M059J (cell line): ENCODE measurements around the gene CNDP1.

DNA sequence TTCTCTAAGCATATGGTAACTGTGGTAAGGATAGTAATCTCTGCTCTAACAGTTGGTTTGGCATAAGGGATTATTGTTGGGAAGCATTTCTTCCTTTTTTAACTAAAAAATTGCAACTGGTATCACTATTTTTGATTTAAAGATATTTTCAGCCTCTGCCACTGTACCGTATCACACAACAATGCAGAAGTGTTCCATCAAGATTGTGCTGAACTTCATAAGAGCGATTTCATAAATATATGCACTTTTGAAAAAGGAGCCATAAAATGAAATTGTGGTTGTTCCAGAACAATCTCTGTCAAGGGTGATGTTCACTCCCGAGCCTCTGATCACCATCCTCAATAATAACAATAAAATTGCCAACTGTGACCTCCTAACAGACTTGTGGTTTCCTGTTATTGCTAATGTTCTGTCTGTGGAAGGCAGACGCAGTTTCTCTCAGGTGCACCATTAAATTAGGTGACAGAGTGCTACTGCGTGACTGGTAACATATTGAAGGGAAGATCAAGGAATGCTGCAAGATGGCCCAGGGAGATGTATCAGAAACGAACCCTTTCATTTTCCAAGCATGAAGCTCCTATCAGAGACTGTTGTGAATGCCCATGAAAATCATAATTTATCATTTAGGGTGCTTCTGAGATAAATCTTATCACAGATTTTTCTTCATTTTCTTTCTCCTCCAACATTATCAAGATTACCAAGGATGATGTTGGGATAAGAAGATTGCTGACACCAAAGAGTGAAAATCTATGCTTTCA is 383.8 kb downstream of the SOCS6 start:
- RAMPAGE, long total RNA: no peak

DNA sequence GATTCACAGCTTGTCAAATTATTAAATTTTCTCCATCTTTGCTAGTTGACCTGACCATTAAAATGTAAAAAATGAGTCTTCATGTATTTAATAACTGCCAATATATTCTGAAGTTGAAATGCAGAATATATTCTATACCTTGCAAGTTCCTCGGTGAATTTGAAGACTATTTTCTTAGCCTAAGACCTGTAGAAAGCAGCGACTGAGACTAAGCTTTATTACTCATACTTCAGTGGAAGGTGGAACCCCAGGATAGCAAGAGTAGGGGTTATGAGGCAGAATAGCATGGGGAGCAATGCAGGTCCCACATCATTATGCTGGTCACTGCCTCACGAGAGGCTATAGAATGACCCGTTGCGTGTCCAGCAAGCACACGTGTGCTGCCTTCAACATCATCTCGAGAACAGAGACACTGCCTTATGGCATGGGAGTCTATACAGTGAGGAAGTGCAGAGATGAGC is 135.6 kb upstream of the NETO1 start:
- RAMPAGE, long total RNA: no peak

DNA sequence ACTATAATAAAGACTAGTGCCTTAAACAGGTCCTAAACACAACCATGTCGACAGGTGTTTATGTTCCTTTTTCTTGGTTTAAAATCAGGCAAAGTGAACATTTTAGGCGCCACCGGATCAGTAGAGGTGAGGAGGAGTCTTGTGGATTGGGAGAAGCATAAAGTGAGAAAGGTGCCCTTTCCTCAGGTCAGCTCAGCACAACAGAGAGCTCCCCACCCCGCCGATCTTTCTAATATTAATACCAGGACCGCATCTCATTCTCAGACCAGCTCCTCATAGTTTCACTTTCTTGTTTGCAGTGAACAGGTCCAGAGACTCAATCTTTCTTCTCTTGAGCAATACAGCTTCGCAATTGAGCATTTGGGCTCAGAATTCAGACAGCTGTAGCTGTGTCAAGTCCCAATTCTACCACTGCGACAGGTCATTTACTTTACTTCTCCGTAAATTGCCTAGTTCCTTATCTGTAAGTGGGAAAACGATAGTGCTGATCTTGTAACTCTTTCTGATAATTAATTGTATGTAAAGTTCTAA is 23.9 kb downstream of the TIMM21 start:
- RAMPAGE, long total RNA: no peak

DNA sequence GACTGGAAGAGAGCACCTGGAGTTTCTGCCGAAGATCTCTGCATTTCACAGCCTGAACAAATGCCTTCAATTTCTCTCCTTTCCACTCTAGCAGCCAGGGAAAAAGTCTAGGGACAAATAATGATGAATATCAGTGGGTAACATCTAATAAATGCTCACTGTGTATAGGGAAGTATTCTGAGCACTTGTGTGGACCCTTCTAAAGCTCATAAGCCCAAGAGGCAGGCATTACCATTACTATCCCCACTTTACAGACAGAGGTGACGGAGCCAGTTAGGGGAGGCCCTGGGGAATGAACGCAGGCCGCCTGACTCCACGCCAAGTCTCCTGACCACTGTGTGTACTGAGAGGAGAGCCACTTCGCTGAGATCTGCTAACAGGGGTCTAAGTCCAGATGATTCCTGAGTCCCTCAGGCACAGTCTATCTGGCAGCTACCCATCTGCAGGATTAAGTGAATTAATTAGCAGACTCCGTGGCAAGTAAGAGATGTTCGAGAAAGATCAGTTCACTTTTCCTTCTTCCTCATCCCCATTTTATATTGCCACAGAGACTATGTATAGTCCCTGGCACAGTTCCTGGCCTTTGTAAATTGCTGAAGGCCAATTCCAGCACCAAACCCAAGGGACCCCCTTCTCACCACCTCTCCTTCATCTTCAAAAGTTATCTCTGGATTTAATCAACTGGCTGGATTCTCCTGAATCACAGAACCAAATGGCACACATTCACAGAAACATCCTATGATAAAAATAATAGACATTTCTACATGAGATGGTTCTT is 13.7 kb downstream of the CYB5A start:
- RAMPAGE, long total RNA: no peak

- RAMPAGE, long total RNA: no peak
Observed at GRCh38 chr18:74284153-74285028, 7.4 kb downstream of the CYB5A start.

- RAMPAGE, long total RNA: no peak
Observed at GRCh38 chr18:74316822-74317281, 1.2 kb downstream of the C18orf63 start.

DNA sequence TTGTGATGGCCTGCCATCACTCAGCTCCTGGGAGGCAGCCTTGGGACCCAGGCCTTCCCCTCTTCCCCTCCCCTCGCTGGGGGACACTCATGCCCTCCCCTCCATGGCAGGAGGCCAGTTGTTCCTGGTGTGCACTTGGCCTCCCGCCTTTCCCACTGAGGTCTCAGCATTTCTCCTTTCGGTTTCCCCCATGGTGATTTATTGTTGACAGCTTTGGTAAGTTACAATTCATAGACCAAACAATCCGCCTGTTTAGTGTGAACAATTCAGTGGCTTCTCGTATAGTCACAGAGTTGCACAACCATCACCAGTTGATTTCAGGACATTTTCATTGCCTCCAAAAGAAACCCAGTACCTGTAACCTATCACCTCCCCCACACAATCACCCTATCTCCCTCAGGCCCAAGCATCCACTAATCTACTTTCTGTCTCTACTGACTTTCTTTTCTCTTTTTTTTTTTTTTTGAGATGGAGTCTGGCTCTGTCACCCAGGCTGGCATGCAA is 10.1 kb upstream of the CNDP1 start:
- RAMPAGE, long total RNA: no peak

DNA sequence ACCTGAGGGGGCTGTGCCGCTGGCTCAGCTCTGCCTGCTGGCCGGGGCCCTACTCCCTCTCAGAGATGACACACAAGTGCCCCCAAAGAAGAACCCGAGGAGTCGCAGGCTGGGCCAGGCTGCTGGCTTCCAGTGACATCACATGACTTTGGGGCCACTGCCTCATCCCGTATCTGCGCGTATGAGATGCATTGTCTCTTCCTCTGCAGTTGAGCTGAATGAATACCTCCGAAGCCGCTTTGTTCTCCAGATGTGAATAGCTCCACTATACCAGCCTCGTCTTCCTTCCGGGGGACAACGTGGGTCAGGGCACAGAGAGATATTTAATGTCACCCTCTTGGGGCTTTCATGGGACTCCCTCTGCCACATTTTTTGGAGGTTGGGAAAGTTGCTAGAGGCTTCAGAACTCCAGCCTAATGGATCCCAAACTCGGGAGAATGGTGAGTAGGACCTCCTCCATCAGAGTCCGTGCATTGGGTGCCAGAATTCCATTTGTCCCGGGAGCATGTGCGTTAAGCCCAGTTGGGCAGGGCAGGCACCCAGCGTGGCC is at the start of gene CNDP1:
TSS of gene CNDP1 (plus strand) at position 249 of the 550 bp plus-strand sequence.
- RAMPAGE, long total RNA: no peak

GRCh38 chr18:74588882-74589467 is 8.7 kb upstream of the ZNF407 start:
- RAMPAGE, long total RNA: no peak

DNA sequence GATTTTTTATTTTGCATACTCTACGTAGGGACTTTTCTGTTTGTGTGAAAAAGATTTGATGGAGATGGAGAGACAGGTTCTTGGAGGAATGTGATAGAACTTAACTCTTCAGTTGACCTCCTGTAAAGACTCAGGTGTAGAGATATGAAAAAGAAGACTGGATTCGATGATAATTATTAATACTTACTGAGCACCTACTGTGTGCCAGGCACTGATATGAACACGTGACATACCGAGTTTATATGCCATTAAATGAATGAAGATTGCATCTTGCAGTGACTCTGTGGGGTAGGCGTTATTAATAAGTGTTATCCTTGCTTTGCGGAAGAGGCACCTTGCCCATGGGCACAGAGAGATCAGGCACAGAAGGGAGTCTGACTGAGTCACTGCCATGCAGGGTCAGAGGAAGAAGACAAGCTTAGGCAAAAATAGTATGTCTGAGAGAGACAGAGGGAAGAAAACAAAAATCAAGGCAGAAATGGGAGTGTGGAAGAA is 14.8 kb downstream of the ZNF407 start:
- RAMPAGE, long total RNA: no peak

GRCh38 chr18:74635039-74635414 is 37.4 kb downstream of the ZNF407 start:
- RAMPAGE, long total RNA: no peak

DNA sequence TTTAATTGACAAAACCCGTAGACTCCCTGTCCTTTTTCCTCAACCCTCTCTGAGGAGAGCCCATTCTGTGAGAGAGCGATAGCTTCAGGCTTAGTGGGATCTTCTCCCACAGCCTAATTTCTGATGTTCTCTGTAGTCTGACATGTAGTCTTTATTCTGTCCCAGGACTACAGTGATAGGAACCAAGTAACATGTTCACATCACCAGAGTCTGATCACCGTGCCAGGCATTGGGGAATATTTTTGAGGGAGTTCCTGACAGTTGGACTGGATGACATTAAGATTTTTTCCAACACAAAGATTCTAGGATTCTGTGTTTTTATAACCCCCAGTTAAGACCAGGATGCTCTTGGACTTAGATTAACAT is 72.2 kb downstream of the ZNF407 start:
- RAMPAGE, long total RNA: no peak

GRCh38 chr18:74905204-74905592 is 303.7 kb downstream of the PTGR3 start:
- RAMPAGE, long total RNA: no peak

GRCh38 chr18:74977924-74978450 is 231.0 kb downstream of the PTGR3 start:
- RAMPAGE, long total RNA: no peak

- RAMPAGE, long total RNA: no peak
Observed at GRCh38 chr18:74983060-74983758, 225.7 kb downstream of the PTGR3 start.

DNA sequence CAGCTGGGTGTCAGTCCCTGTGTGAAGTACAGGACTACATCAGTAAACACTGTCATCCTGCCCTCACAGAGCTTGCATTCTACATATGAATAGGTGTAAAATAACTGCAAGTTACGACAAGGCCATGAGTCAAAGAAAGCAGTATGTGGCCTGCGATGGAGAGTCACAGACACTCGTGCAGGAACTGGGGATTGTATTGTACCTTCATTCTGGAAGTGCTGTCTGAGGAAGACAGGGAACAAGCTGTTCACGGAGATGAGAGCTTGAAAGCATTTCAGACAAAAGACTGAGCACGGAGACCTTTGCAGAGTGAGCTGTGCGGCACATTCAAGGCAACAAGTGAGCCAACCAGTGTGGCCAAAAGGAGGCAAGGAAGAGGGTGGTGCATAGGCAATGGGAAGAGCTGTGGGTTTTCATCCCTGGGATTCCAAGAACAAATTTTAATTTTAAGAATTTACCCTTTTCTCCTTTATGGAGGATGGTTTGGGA is 182.0 kb downstream of the PTGR3 start:
- RAMPAGE, long total RNA: no peak

DNA sequence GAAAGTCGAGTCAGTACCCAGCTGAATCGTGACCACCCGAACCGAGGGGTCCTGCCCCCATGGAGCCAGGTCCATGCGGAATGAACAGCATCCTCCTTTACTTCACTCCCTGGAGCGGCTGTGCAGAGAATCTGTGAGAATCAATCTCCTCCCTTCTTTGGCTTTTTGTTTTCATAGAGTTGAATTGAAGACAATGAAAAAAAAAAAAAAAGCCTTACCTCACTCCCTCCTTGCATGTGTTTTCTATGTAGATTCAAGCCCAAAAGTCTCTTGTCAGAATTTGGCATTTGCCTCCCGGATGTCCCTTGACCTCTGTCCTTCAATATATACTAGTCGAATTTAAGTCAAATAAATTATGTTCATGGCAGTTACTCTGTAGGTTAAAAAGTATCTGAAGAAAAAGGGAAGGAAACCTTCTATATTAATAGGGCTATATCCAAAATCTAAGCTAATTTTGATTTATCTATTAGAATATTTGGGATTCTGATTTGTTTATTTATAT is 162.3 kb downstream of the PTGR3 start:
- RAMPAGE, long total RNA: no peak

DNA sequence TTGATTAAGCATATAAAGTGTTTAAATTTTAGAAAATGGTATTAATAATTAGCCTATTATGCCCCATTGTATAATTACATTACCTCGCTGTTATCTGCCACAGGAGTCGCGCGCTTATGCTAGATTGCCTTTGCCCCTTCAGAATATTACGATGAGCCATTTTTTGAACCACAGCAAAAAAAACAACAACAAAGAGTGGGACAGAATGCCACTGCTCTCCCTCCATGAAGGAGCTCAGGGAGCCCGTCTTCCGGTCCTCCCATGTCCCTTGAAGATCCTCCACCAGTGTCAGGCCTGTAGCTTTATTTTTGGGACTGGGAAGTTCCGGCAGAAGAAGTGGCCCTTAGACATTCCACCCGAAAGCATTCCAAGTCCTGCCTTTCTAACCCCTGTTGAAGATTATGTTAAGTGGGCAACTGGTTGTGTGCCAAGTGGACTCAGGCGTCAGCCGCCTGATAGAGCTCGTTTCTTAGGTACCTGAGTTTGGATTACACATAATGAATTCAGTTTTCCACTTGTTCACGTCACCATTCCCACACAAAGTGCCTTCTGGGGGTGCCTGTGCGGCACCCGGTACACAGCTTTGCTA is 156.6 kb downstream of the PTGR3 start:
- RAMPAGE, long total RNA: no peak

DNA sequence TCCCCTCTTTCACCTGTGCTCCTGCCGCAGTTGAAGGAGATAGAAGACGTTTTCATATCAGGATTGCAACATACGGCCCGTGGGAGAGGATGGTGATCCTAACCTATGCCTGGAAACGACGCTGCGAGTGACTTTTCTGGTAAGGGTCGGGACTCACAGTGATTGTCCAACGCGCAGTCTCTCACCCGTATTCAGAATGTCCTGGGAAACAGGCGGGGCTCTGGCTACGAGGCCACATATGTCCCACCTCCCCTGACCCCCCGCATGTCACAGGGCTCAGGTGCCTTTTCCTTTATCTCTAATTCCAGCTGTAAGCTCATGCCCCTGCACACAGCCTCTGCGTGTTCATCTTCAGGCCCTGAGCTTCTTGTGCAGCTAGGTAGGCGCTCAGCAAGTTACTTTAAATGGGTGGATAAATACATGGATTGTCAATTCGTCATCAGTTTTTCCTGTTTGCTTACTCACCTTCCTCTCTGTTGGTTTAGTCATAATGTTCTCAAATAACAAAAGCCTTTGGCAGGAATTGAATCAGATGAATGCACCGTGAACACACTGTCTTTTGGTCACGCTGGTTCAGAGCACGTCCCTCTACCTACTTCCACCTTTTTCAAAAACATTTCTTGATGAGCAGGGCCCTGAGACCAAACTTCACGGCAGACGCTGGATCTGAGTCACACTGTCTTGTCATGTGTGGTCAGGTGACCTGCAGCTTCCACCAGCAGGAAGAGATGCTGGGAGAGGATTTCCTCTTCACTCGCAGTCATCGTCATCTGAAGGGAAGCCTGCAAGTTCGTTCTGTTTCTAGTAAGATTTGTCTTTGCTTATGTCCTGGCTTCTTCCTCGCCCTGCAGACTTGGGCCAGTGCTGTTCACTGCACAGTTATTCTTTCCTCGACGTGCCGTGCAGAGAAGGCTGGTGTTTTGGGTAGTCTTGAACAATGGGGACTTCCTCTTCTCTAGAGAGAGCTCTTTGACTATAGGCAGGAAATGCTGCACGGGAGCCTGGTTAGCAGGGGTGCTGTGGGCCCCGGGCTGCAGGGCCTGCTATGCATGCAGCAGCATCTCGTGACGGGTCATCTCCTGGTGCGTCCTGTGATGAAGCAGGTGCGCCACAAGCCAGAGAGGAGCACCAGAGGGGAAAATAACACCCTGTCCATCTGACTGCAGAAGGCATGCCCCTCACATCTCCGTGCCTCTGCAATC is 138.1 kb downstream of the PTGR3 start:
- RAMPAGE, long total RNA: no peak

- RAMPAGE, long total RNA: no peak
Observed at GRCh38 chr18:75207306-75207879, 1.5 kb downstream of the PTGR3 start.